ENCODE measurements around a stretch of chr7.

GRCh38 chr7:2944366-2944653 is 99.4 kb downstream of the CARD11 start:
- PRO-cap: no peak
- RAMPAGE, long total RNA: no peak

- PRO-cap: no peak
- RAMPAGE, long total RNA: no peak
Measured at GRCh38 chr7:3092202-3092975, 48.7 kb upstream of the CARD11 start.

DNA sequence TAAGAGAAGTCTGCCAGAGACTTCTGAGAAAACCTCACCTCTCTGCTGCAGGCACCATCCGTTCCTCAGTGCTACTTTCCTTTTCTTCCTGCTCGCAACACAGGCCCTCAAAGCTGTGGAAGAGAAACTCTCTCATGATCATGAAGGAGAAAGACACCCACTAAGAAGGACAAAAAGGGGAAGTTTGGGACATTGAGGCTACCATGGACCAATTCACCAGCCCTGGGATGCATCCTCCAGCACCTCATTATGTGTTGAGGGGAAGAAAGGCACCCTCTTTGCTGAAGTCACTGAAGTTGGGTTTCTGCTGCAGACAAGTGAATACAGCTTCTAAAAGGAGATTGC is 77.0 kb upstream of the CARD11 start:
- PRO-cap: no peak
- RAMPAGE, long total RNA: no peak

DNA sequence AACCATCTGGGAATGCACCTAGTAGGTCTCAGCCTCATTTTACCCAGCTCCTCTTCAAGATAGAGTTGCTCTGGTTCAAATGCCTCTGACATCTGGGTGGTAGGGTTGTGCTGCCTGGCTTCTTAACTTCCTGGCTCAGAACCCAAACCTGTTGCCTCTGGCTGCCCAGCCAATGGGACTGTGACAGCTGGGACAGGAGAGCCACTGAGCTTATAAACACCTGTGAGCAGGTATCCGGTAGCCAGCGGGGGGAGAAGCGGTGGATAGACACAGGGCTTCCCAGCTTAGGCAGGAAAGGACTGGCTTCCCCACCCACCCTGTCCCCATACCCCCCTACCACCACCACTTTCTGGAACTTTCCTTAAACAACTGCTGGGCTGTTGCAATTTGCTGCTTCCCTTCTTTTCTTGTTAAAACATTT is 115.8 kb upstream of the CARD11 start:
- PRO-cap: no peak
- RAMPAGE, long total RNA: no peak

DNA sequence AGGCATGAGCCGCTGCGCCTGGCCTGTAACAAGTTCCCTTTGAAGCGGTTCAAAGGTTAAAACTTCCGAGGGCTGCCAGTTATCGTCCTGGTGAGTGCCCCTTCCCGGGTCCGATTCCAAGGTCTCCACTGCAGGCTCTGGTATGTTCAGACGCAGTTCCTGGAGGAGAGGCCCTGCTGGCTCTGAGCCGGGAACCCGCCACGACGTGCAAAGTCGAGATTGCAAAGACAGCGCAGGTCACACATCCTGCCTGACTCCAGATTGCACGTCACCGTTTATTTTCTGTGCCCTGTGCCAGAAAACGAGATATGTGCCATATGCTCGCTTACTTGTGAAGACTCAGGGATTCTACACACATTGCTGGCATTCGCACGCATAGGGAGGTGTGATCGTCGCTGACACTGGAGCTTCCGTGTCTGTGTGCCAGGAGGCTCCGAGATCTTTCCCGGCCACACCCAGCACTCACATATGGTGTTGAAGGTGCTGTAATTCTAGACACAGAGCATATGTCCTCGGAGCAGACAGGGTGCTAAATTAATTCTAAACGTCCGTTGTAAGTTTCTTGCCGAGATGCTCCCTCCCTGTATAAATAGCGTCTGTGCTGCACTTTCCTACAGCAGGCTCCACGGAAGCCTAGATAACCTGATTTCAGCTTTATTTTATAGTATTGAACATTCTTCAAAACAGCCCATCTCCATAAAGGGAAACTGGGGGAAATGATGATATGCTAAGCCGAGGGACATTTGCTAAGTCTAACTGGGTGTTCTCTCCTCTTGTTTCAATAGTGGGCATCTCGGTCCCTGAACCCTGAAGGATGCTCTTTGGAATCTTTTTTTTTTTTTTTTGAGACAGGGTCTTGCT is 119.5 kb upstream of the SDK1 start:
- PRO-cap: no peak
- RAMPAGE, long total RNA: no peak

DNA sequence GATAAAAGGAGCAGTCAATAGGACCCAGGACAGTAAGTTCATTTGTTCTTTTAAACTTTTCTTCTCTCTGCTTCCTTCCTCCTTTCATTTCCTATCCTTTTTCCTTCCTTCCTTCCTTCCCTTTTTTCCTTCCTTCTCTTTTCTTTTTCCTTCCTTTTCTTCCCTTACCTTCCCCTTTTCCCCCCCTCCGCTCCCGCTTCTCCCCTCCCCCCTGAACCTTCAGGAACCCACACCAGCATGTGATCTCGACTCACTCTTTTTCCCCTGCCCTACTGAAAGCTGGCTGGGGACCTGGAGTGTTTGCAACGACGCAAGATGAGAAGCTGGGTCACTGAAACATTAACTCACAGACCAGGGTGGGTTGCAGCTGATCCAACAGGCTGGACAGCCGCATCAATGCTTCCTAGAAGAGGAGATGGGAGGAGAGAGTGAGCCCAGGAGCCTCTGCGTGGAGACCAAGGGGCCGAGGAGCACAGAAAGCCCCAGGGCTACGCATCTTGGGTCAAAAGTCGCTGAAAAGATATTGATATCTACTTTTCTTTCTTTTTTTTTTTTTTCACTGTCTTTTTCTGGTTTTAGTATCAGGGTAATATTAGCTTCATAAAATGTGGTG is 103.3 kb upstream of the SDK1 start:
- PRO-cap: no peak
- RAMPAGE, long total RNA: no peak

DNA sequence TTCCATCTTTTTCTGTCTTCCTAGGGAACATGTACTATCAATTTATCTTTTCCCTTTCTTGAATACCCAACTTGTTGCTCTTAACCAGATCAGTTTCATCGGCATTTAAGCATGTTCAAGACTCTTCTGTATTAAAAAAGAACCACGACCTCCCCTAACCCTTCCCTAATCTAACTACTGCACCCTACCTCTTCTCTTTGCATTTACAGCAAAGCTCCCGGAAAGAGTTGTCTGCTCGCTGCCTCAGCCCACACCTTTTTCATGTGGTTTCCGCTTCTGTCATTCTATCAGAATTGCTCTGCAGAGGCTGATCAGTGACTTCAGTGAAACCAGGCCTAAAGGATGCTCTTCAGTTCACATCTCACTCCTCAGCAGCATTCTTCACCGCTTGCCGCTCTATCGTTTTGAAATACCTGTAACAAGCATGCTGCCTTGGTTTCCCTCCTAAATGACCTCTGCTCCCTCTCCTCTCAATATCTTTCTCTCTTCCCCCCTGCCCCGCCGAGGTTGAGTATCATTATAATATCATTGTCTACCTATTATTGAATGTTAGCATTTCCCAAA is 160.9 kb downstream of the SDK1 start:
- PRO-cap: no peak
- RAMPAGE, long total RNA: no peak

GRCh38 chr7:3659048-3659812 is 358.2 kb downstream of the SDK1 start:
- PRO-cap: no peak
- RAMPAGE, long total RNA: start-site peak on the plus strand at chr7:3659459-3659812, 14 reads

- PRO-cap: no peak
- RAMPAGE, long total RNA: no peak
Measured at GRCh38 chr7:3943676-3944085, 642.6 kb downstream of the SDK1 start.

- PRO-cap: no peak
- RAMPAGE, long total RNA: no peak
Measured at GRCh38 chr7:4135876-4137023, 545.8 kb upstream of the FOXK1 start.

DNA sequence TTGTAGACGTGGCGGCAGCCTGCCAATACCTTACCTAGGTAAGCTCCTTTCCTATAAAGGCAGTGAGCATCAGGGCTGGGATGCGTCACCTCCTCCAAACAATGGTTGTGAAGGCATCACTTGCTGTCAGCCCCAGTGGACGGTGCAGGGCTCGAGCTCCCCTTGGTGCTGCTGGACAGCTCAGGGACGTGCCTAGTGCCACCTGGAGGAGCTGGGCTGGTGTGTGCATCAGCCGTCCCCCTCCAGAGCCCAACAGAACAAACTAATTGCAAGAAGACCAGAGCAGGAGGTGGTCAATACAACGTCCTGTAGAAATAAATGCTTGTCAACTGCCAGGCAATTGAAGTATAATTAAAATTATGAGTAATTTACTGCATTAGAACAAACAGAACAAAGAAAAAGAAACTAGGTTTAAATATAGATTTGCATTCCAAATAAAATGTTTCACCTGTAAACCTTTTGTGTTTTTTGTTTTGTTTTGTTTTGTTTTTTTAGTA is 517.5 kb upstream of the FOXK1 start:
- PRO-cap: unidirectional peak, plus-strand start at position 209 of the sequence
- RAMPAGE, long total RNA: no peak

GRCh38 chr7:4641546-4642465 is 40.3 kb upstream of the FOXK1 start:
- PRO-cap: bidirectional peak, plus-strand start at chr7:4641853, minus-strand start at chr7:4641739; bidirectional peak, plus-strand start at chr7:4642235, minus-strand start at chr7:4642115
- RAMPAGE, long total RNA: no peak

GRCh38 chr7:4689422-4690442 is 7.6 kb downstream of the FOXK1 start:
- PRO-cap: unidirectional peak, plus-strand start at chr7:4690251
- RAMPAGE, long total RNA: start-site peak on the plus strand at chr7:4689744-4689764, 20 reads

DNA sequence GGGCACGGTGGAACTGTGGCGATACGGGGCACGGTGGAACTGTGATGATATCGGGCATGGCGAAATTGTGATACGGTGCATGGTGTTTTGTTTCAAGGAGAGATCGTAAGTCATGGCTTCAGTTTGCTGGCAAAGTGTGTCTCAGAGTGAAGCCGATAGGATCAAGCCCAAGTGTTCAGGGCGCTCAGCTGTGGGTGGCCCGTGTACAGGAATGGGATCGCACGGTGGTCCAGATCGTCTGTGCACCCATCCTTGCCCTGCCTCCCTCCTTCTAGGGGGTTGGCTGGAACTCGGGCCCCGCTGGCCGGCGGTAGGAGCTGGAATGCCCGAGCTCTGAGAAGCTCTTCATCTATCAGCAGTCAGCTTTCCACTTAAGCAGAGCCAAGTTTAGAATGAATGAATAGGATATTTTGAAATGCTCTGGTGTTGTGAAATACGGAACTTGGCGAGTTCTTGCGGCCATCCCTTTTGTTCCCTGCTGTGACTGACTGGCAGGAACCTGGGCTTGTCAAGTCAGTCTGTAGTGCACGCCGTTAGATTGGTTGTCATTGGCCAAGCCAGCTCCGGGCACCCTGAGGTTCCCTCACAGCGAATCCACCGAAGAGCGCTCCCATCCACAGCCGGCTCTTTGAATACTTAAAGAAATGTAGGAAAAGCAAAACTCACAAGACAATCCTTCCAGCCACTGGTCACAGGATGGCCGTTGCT is 33.2 kb downstream of the FOXK1 start:
- PRO-cap: no peak
- RAMPAGE, long total RNA: start-site peak on the plus strand centred at position 162 of the sequence, 668 bp wide, 19 reads

- PRO-cap: bidirectional peak, plus-strand start at chr7:4745022, minus-strand start at chr7:4744913; bidirectional peak, plus-strand start at chr7:4745309, minus-strand start at chr7:4745125
- RAMPAGE, long total RNA: no peak
Measured at GRCh38 chr7:4744538-4745707, 30.5 kb upstream of the AP5Z1 start.

GRCh38 chr7:4881876-4882044 is 1.8 kb downstream of the RADIL start:
- PRO-cap: no peak
- RAMPAGE, long total RNA: no peak

DNA sequence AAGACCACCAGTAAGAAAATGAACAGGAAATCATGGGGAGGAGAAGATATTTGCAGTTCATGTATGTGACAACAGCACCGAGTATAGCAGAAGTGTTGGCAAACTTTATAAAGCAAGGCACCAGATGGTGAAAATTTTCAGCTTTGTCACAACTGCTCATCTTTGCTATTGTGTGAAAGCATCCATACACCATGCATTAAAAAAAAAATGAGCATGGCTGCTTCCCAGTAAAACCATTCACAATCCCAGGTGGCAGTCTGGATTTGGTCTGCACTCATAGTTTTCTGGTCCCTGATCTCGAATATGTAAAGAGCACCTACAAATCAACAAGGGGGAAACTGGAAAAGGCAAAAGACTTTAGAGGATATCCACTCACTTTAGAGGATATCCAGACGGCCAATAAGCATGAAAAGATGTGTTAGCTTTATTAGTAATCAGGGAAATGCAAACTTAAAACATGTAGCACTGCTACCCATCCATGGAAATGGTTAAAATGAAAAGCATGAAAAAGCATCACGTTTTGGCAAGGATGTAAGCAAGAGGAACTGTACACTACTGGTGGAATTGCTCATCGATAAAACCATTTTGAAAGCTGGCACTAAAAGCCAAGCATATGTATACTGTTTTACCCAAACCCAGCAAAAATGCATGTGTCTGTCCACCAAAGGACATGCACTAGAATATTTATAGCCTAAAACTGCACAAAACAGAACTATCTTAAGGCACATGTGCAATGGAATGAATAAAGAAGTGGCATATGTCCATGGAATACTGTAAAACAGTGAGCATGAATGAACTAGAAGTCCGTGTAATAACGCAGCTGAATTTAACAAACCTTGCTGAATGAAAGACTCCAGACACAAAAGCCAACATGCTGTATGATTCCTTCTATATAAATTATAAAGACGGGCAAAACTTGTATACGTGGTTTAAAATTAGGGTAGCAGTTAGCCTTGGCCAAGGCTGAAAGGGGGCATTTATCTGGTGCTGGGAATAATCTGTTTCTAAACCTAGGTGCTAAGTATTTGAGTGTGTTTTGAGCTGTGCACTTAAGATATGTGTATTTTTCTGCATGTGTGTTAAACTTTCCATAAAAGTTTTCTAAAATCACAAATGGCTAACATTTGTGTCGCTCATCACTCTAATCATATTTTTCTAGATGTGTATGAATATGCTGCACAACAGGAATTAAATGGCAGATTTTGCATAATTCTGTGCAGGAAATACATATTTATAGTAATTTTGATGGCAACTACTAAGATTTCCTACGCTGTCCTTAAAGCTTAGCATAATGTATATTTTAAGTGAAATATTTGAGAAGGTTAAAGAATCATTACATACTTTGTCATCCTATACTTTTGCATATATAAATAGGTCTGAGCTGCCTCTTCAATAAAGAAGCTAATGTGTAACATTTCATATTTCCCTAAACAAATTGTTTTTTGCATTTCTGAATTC is 22.9 kb downstream of the RBAK start:
- PRO-cap: no peak
- RAMPAGE, long total RNA: no peak

DNA sequence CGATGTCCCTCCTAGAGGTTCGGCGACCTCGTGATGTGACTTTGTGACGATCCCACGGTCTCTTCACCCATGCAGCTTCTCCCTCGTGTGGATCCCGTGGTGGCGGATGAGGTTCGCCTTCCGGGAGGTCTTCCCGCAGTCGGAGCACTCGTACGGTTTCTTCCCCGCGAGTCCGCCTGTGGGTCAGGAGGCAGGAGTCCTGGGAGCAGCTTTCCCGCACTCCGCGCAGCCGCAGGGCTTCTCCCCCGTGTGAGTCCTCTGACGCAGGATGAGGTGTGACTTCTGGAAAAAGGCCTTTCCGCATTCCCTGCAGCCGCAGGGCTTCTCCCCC is 68.9 kb upstream of the WIPI2 start:
- PRO-cap: no peak
- RAMPAGE, long total RNA: no peak

DNA sequence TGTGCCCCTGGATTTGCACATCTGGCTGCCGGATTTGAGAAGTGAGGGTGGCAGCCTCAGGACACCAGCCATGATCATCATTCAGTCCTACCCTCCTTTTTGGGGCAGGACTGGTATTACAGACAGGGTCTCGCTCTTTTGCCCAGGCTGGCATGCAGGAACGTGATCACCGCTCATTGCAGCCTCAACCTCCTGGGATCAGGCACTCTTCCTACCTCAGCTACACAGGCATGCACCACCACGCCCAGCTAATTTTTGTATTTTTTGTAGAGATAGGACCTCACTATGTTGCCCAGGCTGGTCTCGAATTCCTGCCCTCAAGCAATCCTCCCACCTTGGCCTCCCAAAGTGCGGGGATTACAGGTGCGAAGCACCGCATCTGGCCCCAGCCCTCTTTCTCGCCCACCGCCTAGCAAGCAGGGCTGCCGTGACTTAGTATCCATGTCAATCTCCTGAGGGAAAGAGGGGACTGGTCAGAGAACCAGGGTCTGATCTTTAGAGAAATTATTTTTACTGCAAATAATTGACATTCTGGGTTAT is 22.5 kb downstream of the WIPI2 start:
- PRO-cap: no peak
- RAMPAGE, long total RNA: no peak

DNA sequence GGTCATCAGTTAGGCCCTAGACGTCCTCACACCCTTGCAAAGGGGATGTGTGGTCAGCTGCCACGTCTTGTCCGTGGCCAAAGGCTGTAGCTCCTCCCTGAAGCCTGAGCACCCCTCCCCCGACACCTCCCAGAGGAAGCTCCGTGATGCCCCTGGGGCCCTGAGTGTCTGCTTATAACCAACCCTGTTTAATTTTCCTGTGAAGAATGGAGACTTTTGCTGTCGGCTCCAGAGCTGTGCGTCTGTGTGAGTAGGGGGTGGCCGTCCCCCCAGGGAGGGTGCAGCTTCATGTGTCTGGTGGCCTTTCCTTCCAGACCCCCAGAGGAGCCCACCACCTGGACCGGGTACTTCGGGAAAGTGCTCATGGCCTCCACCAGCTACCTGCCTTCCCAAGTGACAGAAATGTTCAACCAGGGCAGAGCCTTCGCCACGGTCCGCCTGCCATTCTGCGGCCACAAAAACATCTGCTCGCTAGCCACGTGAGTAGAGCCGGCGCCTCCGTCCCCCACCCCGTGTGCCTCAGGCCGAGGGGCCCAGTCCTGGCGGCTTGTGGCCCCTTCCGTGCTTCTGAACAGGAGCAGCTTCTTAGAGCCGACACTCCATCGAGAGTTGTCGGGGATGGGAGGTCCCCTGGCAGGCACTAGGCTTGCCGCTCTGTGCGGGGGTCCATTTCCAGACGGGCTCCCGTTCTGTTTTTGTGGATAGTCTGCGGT is 37.0 kb downstream of the WIPI2 start:
- PRO-cap: no peak
- RAMPAGE, long total RNA: no peak